Fibroblast of villous mesenchyme (primary cell): ENCODE data around the gene UBE2D4.

GRCh38 chr7:38318557-38319454, 140.8 kb downstream of the STARD3NL start:
- CAGE, long polyA plus RNA = no peak

DNA sequence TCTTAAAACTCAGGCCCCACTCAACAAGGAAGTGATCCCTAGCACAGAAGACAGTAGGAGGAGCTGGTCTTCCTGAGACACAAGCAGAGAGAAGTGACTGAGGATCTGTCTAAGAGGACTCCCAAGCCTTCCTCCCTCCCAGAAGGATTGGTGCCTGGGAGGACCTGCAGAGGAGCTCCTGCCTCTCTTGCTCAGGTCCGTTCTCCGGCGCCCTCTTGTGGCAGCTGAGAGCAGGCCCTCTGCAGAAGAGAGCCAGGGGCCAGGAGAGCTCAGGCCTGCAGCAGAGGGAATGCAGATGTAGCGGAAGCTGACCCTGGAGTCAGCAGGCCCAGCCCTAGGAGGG, 176.2 kb downstream of the STARD3NL start:
- CAGE, long polyA plus RNA = no peak

DNA sequence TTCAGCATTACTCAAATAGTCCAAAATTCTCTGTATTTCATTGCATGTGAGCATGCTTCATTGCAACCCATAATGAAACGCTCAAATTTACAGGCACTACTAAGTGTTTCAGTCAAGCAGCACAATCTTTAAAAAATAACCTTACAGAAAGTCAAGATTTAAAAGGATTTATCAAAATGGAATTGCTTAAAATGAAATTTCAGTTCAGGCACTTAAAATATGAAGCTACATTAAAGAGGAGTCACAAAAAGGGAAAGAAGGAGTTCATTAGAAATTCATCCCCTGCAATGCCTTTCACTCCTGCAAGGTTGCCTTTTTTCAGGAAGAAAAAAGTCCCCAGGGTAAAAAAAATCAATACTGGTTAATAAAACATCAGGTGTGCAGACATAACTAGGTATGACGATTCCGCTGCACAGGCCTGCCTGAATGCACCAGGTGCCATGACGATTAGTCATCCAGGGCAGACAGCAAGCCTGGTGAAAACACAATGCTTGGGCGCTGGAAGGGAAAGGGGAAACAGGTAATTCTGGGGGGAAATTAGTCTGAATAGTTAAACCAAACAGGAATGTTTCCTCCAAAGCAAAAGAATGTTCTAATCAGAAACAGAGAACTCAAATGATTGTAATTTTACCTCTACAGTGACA, 45.5 kb downstream of the VPS41 start:
- CAGE, long polyA plus RNA = no peak

DNA sequence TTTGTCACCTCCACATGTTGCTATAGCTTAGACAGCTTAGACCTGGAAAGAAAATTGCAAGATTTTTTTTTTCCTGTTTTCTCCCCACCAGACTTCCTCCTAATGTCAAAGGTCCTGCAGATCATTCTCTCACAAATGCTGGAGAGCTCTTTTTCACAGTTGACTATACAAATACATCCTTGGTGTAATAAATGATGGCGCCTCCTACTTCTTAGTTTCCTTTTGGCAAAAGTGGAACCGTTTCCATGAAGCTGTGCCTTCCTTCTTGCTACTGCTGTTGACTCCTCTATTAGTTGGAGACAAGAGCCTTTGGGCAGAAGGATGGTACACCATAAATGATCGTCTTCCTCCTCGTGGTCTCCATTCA, 36.9 kb downstream of the POU6F2 start:
- CAGE, long polyA plus RNA = no peak

GRCh38 chr7:39733829-39734611, 110.6 kb downstream of the RALA start:
- CAGE, long polyA plus RNA = no peak

DNA sequence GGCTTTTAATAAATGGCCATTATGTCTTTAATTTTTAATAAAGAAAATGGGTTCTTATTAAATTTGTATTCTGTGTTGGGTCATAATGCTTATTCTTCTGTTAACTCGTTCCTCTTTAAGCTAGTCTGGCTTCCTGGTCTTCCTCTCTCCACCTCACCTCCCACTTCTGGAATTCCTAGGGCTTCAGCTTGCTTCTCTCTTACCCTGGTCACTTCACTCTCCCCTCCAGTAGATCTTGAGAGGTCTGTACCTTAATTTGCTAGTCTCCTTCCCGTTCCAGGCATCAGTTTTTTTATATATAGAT, 111.2 kb downstream of the RALA start:
- CAGE, long polyA plus RNA = no peak

GRCh38 chr7:39979436-39980265, 29.6 kb downstream of the CDK13 start:
- CAGE, long polyA plus RNA = no peak

DNA sequence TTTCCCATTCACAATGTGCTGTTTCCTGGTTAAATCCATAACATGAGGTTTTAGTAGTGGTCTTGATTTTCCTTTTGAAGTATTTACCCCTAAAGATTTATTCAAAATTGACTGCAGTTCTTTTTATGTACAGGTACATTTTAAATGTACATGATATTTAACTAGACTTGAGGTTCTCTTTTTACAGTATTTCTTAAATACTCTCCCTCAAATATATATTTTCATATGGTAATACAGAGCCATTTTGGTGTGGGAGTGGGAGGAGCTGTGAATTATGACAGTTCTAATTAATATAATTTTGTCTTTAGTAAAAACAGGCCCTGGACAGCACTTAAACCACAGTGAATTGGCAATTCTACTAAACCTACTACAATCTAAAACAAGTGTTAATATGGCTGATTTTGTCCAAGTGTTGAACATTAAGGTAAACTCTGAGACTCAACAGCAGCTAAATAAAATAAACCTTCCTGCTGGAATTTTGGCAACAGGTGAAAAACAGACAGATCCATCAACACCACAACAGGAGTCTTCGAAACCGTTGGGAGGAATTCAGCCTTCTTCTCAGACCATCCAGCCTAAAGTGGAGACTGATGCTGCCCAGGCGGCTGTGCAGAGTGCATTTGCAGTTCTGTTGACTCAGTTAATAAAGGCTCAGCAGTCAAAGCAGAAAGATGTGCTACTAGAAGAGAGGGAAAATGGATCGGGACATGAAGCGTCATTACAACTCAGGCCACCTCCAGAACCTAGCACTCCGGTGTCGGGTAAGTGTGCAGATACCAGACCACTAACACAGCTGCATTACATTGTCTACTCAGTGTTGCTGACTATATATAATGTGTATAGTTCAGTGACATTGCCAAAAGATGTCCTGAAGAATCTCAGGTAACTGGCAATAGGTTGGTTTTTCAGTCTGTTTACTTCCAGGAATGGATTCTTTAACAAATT, 41.7 kb downstream of the MPLKIP start:
- CAGE, long polyA plus RNA = no peak

GRCh38 chr7:40095188-40096001, 39.0 kb downstream of the MPLKIP start:
- CAGE, long polyA plus RNA = no peak

GRCh38 chr7:40756907-40757157, 622.0 kb downstream of the SUGCT start:
- CAGE, long polyA plus RNA = no peak

- CAGE, long polyA plus RNA = no peak
Measured at GRCh38 chr7:41881557-41882213, 178.8 kb upstream of the INHBA start.

- CAGE, long polyA plus RNA = no peak
Measured at GRCh38 chr7:42236271-42236975, 586 bp downstream of the GLI3 start.

GRCh38 chr7:42237777-42238371, 865 bp upstream of the GLI3 start:
- CAGE, long polyA plus RNA = no peak

DNA sequence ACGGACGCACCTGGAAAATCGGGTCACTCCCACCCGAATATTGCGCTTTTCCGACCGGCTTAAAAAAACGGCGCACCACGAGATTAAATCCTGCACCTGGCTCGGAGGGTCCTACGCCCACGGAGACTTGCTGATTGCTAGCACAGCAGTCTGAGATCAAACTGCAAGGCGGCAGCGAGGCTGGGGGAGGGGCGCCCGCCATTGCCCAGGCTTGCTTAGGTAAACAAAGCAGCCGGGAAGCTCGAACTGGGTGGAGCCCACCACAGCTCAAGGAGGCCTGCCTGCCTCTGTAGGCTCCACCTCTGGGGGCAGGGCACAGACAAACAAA, 53.1 kb upstream of the HECW1 start:
- CAGE, long polyA plus RNA = no peak

DNA sequence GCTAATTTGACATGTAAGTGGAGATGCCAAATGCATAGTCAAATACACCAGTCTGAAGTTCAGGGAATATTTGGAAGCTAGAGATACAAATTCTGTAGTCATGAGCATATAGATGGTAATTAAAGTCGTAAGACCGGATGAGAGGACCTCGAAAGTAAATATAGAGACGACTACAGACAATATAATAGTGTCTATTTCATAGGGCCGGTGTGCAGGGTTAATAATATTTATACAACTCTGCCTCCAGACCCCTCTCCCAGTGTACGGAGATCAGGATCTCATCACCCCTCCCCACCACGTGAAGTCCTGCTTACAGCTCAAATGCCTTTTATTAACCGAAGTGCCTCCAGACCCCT, 598 bp upstream of the STK17A start:
- CAGE, long polyA plus RNA = no peak

GRCh38 chr7:43646555-43647796, 64.1 kb downstream of the STK17A start:
- CAGE, long polyA plus RNA = no peak

DNA sequence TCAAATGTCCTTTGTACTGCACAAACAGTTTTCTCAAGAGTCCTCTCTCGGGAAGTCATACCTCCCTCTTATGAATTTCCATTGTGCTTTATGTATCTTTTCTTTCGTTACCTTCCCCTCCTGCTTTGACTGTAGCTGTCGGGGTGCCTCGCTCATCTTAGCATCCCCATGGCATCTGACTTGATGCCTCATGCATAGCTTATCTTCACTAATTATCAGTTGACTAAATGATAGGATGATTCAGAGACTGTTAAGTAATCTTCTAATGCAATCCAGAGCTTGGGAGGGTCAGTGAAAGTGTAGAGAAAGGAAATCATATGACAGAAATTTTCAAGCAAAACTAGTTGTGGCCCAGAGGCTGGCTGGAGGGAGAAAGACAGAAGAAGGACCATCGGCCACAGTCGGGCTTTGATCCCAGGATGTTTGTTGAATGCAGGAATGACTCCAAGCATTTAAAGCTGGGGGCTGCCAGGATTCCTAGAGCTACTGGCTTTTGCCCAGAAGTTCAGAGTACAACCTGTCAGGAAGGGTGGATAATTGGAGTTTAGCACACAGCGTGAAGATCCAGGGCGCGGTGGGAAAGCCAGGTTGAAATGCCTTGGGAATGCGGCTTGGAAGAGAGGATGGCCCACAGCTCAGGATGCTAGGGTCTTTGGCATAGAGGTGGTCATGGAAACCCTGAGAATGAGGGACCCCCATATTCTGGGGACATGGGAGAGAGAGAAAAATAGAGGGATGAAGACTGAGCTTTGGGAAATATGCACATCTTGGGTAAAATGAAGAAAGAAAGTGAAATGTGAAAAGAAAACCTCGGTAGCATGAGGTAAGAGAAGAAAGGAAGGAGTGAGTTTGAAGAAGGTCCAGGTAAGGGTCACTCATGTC, 23.7 kb downstream of the BLVRA start:
- CAGE, long polyA plus RNA = no peak

DNA sequence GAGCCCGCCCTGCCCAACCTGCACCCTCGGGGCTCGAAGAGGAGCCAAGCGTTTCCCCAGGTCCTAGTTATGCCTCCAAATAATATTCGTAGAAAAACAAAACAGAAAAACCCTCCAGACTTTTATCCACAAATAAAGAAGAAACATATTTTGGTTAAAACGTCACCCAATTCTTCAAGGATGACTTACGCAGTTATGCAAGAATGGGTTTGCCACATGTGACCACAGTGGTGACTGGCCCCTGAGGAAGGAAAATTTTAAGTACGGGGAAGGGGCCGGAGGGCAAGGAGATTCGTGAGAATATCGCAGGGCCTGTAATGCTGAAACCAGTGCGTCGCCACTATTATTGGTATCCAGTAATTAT, 494 bp upstream of the MRPS24 start:
- CAGE, long polyA plus RNA = no peak

GRCh38 chr7:43874486-43874685, 5.1 kb upstream of the MRPS24 start:
- CAGE, long polyA plus RNA = no peak

DNA sequence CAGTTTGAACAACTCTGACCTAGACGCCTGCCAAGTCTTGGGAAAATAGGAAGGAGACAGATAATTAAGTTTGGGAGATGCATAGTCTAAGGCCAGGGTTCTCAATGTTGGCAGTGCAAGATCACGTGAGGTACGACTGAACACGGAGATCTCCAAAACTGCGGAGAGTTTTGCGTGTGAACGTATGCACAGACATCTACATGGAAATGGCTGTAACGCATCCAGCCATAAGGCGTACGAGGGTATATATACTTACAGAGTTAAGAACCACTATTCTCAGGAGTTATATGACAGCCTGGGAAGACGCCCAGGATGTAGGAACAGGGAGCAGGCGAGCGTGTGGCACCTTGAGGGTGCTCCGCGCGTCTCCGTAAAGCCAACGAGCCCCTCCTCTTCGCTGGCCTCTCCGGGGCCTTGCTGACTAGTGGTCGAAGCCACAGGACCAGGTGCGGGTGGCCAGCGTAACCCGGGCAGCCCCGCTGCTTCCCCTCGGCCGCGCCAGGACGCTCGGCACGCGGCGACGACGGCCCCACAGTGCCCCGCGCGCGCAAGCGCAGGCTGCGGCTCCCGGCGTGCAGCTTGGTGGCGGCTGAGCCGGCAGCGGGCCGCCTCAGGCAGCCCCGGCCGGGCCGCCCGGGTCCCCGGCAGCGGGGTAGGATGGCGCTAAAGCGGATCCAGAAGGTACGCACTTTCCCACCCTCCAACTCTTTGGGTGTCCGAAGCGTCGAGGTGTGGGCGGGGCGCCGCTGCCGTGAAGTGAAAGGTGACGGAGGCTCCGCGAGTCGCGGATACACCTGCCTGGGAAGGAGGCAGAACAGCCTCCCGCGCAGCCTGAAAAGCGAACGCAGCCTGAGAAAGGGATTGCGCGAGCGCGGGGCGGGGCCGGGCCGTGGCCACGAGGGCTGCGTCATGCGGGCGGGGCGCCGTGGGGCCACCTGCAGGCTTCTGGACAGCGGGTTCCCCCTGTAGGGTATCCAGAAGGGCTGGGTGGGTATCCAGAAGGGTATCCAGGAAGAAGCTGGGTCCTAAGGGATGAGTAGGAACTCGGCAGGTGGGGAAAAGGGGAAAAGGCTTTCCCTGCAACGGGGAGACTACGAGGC, at the start of gene UBE2D4:
UBE2D4 (plus strand) TSS at position 561 of the 1,100 bp plus-strand sequence.
- CAGE, long polyA plus RNA = no peak